Cardiac septum (tissue), 1 donor: ENCODE measurements around the genes CRYBB3 and GRK3.

- PRO-cap, result no peak
Measured at GRCh38 chr22:25064682-25065330, 112.3 kb downstream of the KIAA1671 start.

DNA sequence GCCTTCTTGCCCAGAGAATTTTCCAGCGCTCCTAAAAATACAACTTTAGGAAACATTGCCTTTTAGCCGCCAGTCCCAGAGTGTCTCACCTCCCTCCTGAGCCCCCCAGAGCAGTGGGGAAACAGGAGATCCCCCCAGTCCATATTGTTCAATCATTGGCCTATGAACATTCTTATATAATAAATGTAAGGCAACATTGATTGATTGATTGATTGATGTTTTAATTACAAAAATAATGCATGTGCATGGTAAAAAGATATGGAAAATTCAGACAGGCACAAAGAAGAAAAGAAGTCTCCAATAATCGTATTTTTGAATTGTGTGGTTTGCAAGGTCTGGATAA lies 118.8 kb downstream of the KIAA1671 start:
- PRO-cap, result bidirectional peak, plus-strand start at position 65 of the sequence, minus-strand start outside the sequence

DNA sequence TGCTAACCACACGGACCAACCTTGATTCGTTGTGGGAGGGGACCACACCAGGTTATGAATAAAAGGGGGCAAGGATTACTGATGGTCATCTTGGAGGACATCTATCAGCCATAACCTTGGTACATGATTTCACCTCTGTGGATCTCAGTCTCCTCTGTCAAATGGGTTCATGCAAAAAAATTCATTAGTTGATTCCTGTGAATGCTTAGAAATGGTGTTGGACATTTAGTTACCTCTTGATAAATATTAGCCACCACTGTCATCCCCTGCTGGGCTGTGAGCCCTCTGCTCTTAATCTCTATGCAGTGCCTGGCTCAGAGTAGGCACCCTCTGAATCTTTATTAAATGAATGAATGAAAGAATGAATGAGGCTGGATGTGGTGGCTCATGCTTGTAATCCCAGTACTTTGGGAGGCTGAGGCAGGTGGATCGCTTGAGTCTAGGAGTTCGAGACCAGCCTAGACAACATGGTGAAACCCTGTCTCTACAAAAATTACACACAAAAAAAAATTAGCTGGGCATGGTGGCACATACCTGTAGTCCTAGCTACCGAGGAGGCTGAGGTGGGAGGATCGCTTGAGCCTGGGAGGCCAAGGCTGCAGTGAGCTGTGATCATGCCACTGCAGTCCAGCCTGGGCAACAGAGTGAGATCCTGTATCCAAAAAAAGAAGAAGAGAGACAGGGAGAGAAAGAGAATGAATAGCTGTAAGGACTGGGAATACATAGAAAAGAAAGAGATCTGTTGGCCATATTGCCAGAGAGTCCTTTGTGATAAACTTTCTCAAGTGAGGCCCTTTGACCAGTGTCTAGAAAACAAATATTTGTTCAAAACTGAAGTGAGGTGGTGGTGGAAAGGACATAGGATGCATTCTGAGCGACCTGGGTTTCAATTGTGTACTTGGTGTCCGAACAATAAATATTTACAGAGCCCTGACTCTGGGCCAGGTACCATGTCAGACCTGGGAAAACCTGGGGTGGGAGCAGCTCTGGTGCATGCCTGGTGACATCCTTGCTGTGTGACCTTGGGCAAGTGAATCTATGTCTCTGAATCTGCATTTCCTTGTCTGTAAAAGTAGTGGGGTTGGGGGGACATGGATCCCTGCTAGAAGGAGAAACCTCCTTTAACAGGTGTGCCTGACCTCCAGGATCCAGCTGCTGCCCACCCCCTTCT lies 89.8 kb upstream of the CRYBB3 start:
- PRO-cap, result no peak

- PRO-cap, result no peak
Measured at GRCh38 chr22:25199601-25200309, at the start of gene CRYBB3. Gene CRYBB3 (plus strand): TSS chr22:25199858.

DNA sequence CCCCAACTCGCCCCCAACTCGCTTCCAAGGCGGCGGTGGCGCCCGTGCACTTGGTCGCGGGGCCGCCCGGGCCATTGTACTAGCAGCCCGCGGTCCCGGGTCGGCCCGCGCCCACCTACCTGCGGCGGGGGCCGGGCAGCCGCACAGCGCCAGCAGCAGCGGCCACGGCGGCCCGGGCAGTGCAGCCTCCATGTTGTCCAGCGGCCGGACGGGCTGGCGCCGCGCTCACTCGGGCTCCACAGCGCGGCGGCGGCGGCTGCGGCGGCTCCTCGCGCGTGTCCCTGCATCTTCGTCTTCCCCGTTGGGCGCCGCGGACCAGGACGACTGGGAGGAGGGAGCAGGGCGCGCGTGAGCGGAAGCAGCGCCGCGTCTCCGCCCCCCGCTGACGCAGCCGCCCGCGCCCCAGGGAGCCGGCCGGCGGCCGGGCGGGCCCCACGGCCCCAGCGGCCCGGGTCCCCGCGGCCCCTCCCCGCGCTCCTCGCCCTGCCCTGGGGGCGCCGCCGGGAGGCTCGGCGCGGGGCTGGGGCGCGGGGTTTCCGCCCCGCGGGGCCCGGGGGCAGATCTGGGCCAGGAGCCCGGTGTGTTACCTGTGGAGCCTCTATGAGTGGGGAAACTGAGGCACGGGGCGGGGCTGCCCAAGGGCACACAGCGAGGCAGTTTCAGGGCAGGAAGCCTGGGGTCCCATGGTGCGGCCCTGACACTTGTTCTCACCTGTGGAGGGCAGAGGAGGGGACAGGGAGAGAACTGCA lies 159.2 kb upstream of the GRK3 start:
- PRO-cap, result bidirectional peak, plus-strand start at position 405 of the sequence, minus-strand start at position 291 of the sequence

DNA sequence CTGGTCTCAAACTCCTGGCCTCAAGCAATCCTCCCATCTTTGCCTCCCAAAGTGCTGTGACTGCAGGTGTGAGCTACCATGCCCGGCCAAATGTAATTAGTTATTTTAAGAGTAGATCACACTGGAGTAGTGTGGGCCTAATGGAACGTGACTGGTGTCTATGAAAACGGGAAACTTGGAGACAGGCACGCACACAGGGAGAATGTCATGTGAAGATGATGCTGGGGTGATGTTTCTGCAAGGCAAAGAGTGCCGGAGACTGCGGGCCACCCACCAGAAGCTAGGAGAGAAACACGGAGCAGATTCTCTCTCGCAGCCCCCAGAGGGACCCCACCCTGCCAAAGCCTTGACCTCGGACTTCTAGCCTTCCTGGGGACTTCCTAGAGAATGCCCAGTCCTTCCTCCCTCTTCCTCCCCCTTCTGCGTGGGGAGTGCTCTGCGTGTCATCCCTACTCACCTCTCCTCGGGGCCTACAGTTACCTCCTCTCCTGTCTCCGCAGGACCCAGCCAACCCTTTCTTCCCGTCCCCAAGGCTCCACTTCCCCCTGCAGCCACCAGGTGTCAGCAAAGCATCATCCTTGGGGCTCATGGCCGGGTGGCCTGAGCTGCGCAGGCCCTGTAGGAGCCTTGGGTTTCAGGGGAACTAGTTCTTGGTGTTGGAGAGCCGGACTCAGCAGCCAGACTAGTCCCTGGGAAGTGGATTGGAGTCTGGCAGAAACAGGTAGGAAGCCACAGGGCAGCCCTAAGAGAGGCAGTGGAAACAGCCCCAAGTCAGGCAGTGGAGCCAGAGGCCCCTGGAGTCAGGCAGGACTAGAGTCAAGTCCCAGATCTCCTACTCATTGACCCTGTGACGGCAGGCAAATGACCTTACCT lies 102.1 kb upstream of the GRK3 start:
- PRO-cap, result no peak

DNA sequence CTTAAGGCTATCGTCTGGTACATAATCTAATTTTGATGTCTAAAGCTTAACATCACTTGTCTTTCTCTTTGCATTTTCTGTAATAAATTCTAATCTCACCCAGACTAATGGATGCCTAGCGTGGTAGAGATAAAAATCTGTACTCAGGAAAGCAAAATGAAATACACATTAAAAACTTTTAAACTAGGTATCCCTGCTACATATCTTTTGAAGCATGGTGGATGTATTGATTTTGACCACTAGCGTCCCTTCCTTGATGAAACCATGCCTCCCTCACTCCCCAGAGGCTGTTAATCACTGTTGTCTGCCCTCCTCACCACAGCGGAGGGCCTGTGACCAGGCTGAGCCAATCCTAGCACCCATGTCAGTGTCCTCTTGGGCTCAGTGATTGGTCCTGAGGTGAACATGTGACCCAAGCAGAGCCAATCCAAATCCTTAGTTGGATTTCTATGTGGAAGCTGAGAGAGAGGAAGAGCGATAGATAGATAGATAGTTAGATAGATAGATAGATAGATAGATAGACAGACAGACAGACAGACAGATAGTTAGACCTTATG lies 82.2 kb upstream of the GRK3 start:
- PRO-cap, result no peak

GRCh38 chr22:25564252-25565347 lies at the start of gene GRK3:
Gene GRK3 (plus strand): TSS chr22:25564675.
- PRO-cap, result bidirectional peak, plus-strand start at chr22:25564679, minus-strand start at chr22:25564548

GRCh38 chr22:26479118-26479884 lies 4.3 kb downstream of the HPS4 start:
- PRO-cap, result no peak

DNA sequence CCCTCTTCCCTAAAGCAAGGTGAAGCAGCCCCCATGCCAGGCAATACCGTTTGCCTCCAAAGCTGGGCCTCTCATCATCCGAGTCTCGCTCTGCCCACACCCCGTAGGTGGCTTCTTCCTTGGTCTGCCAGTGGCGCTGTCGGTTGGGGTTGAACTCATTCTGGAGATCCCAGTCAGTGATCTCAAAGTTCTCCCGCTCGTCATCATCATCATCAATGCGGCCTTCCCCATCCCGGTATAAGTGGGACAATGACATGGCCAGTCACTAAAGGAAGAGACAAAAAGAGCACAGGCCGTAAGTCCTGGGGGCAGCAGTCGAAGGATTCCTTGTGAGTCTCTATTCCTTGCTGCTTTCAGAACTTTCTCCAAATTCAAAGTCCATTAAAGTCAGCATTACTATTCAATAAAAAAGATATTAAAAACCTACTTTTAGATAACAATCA lies 2.2 kb downstream of the TFIP11 start:
- PRO-cap, result no peak

DNA sequence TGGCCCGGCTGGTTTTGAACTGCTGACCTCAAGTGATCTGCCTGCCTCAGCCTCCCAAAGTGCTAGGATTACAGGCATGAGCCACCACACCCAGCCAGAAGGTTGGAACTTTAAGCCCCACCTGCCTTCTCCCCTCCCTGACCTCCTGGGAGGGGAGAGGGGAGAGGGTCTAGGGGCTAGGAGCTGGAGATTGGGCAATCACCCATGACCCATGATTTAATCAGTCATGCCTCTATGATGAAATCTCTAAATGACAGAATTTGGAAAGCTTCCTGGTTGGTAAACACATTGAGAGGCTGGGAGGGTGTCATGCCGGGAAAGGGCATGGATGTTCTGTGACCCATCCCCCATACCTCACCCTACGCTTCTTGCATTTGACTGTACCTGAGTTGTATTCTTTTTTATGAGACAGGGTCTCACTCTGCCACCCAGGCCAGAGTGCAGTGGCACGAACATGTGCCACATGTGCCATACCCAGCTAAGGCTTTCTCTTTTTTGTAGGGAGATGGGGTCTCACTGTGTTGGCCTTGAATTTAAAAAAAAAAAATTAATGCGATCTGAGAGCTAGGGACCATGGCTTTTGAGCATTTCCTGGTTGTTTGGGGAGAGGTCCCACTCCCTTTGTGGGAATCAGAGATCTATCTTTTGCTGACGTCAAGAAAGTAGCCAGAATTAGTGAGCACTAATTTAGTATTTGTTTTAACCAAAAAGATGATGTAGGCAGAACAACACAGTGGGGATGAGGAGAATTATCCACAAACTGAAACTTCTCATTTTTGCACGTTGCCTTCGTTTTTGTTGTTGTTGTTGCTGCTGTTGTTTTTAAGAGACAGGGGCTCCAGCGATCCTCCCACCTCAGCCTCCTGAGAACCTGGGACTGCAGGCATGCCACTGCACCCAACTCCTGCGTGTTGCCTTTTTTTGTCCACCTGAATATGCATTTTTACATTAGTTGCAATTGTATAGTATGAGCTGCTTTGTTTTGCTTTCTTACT lies 17.4 kb upstream of the TFIP11 start:
- PRO-cap, result no peak

- PRO-cap, result no peak
Measured at GRCh38 chr22:26536012-26536775, 23.9 kb upstream of the TFIP11 start.

DNA sequence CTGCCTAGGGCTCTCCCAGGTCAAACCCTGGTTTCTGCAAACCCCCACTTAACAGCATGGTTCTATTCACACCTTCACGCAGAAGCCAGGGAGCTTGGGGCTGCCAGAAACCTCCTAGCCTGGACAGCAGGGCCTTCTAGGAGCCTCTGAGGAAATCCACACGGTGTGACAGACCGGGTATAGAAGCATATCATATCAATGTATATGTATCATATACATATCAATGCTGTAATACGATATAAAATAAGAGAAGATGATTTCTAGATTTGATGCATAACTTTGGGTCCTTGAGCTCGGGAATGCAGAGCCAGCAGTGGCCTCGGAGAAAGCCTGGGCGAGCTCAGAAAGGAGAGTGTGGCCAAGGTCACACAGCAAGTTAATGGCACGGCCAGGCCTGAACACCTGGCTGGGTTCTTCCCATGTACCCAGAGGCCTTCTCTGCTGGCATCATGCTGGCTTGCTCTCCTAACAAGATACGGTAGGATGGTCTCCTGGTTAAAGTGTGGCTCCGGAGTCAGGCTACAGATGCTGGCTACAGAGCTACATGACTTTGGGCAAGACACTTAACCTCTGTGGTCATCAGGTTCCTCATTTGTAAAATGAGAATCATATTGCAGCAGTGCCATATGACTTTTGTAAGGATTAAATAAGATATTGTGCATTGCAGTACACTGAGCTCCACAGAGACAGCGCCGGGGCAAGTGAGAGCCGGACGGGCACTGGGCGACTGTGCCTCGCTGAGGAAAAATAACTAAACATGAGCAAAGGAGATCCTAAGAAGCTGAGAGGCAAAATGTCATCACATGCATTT lies 30.0 kb downstream of the TPST2 start:
- PRO-cap, result no peak

DNA sequence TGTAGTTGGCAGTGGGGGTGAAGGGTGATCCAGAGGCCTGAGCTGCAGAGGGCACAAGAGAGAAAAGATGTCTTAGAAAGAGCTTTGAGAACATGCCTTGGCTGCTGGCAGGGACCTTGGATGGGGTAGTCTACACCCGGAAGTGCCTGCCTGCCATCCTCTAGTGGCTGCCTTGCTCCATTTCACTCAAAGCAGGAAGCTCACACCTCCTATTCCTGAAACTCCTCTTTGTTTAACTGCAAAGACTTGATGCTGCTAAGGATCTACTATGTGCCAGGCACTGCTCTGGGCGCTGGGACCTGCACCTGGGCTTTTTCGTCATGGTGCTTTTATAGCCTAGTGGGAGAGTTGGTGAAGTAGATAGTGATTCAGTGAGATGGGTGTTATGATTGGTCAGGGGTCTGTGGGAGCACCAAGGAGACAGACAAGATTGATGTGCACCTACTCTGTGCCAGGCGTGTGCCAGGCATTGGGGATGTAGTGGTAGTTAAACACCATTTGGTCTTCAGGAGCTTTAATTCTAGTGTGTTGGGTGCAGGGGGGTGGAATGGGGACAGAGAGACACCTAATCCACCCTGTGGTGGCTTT lies 52.9 kb downstream of the CRYBA4 start:
- PRO-cap, result no peak

- PRO-cap, result no peak
Measured at GRCh38 chr22:26980984-26981598, 359.3 kb downstream of the CRYBA4 start.

DNA sequence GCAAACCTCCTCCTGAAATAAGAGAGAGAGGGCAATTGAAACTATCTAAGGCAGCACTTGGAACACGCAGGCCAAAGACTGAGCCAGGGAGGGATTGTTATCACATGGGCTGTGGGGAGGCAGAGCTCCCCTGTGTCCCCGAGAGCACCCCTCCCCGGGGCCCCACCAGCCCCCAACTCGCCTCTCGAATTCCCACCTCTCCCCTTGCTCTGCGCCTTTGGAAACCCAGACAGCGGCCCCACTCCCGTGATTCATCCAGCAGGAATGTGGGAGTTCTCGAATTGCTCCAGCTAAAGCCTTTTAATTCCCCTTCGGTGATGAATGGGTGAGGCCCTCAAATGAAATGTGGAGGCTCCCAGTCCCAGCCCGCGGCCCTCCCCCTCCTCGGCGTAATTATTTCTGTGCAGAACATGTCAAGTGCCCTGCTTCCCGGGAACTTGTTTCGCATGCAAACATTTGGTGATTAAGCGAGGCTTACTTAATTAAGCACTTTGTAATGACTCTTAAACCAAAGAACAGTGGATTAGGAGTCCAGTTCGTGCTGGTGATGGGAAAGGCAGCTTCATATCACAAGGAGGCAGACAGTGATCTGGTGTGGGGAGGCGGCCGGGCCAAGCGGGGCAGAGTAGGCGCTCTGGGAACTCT lies 581.0 kb downstream of the CRYBA4 start:
- PRO-cap, result no peak

- PRO-cap, result no peak
Measured at GRCh38 chr22:27551141-27551467, 250.5 kb downstream of the MN1 start.

- PRO-cap, result unidirectional peak, minus-strand start at chr22:27780303
Measured at GRCh38 chr22:27780133-27780585, 21.4 kb downstream of the MN1 start.

DNA sequence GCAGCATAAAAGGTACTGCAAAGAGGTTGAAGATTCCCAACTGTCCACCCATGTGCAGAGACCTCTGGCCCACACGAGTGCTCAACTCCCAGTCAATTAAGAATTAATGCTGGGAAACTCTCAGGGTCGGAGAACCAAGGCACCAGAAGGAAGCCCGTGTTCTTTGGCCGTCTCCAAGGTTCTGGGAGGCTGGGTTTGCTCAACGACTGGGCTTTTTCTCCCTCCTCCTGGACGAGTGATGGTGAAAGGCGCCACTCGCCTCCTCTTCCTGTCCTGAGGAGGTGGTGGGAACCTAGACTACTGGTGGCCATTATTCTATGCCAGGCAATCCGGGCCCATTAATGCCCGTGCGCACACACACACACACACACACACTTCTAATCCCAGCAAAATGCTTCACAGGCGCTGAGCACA lies 15.1 kb downstream of the MN1 start:
- PRO-cap, result unidirectional peak, minus-strand start at position 181 of the sequence

DNA sequence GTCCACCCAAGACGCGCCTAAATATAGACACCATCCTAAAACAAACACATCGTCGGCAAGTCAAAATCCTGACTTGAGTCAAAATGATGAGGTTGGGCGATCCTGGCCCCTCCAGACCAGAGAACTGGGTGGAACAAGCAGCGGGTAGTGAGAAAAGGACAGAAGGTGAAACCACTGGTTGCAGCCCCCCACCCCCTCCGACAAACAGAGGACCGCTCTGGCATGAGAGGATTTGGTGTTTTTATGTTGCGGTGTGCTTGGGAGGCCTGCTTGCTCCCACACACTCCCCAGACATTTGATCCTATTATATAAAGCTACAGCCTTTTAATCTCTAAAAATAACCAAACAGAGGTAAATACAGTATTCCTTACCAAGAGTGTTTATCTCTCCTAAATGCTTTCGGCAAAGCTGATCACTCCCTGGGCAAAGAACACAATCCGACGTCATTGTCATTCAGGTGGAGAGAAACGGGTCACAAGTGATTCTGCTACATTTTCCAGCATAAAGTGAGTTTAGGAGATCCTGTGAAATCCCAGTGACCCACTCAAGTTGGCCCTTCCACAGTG lies 10.1 kb downstream of the MN1 start:
- PRO-cap, result no peak